ENCODE results near the gene COG1.

DNA sequence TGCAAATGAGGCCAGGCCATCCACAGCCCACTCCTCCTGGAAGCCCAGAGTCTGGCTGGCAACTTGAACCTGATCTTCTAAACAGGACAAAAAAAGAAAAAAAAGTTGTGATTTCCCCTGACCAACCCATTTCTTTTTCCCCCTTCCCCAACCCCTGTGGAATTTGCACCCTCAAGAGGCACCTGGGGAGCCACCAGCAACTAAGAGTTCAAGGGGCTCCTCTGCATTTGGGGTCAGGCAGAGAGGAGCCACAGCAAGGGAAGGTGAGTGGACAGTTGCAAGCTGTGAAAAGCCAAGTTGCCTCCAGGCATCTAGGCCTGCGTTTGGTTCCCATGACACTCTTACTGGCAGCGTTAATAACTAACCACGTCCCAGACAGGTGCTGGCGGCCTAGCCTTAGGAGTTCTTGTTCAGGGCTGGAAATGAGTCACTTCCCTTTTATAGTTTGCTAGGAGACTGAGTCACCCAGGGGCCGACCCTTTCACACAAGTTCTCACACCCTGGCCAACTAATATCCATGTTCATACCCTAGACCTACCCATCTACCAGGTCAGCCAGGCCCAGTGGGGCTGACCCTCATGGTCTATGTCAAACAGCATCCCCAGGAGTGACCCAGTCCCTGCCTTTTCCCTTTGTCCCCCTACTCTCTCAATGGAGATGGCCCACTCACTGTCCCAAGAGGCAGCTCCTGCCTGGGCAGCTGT lies 300.3 kb downstream of the SOX9 start:
- RRBS: no CpG with 5 or more reads among the region's 5 CpGs

- RRBS: no CpG with 5 or more reads among the region's 7 CpGs
Observed at GRCh38 chr17:72514705-72515329, 394.0 kb downstream of the SOX9 start.

- RRBS: 0% methylated on average over 1 of the region's 8 CpGs
Observed at GRCh38 chr17:72567273-72568012, 446.6 kb downstream of the SOX9 start.

DNA sequence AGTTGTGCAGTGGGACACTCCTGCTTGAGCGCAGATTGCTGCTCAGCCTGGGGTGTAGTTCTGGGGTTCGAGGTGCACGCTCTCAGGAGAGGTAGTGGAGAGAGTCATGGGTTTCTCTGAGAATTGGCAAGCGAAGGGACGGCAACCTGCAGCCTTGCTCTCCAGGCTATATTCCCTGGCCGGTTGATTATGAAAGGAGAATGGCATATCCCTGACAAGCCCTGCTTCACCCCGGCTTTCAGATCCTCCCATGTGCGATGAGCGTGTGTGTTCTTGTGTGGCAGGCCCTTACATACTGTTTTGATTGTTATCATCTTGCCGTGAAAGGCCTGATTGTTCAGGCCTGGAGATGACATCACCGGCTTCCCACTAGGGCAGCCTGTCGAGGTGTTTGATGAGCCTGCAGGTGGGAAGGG lies 431.2 kb downstream of the SLC39A11 start:
- RRBS: 84% methylated on average over 2 of the region's 12 CpGs

- RRBS: no CpG with 5 or more reads among the region's 15 CpGs
Observed at GRCh38 chr17:72968674-72969299, 123.7 kb downstream of the SLC39A11 start.

DNA sequence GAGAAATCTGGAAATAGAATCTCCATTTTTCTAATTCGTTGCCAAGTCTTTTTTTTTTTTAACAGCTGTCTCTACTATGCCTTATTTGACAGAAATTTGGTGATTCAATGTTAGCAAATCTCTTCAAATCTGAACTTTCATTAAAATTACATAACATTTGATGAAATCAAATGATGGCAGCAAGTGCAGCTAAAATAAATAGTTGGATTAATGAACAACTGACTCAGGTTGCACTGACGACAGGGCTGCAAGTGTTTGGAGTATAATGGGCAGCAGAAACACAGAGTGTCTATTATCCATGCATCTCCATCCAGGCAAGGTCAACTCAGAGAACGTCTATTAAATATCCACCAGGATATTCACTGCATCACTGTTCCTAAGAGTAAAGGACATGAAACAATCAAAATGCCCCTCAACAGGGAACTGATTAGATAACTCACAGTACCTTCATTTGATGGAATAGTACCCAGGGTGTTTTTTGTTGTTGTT lies 109.8 kb downstream of the SLC39A11 start:
- RRBS: no CpG with 5 or more reads among the region's 3 CpGs

DNA sequence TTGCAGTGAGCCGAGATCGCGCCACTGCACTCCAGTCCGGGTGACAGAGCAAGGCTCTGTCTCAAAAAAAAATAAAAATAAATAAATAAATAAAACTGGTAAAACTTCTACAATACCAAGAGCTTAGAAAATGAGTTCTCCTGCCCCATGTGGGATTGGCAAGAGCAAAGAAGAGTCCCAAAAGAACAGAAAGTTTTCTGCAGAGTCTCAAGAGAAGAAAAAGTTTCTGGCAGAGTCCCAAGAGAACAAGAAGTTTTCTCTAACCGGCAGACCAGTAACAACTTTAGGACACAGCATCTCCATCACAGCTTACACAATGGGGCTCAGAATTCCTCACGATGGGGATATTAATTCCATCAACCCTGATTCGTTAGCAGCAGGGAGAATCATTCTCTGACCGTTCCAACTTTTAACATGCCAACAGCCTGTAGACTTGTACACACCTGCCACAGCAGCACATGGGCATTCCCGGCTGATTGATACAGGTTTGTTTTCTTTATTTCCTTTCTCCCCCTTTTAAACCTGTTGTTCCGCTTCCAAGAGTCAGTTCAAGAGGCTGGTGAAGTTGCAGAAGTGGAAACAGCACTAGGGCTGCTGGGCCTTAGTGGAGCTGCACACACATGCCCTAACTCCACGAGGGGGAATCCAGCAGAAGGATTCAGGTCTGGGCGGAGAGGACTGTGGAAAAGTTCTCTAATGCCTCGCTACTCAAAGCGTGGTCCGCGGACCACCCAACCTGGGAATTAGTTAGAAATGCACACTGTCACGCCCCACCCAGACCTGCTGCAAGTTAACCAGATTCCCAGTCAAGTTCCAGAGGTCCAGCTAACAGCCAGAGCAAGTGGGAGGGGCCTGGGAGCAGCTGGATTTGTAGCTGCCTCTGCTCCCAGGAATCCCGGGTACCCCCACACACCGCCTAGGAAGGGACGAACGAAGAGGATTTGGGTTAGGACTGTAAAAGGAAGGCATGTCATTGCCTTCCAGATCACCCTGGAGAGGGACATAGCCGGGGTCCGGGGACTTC lies 795 bp downstream of the SLC39A11 start:
- RRBS: 0% methylated on average over 3 of the region's 23 CpGs

DNA sequence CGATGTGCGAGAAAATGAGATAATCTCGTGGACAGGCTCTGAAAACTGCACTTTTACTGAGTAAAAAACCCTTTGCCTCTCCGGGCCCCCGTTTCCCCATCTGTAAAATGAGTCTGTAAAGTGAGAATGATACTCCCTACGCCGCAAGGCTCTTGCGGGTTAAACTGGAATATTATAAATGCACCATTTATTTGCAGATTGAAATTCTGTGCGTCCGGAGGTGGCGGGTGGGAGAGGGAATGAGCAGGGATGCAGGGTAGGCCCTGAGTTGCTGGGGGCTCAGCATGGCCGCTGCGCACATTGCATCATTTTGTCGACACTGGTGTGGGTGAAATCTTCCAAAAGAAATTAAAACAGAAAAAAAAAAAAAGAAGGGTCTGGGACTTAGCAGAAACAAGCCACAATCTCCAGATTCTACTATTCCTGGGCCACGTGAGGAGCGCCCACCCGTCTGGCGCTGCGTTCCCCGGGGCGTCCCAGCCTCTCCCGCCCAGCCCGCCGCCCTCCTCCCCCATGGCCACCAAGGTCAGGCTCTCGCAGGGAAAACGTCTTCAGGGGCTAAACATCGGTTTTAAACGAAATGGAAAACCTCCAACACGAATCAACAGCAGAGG lies 910 bp upstream of the COG1 start:
- RRBS: no CpG with 5 or more reads among the region's 29 CpGs

DNA sequence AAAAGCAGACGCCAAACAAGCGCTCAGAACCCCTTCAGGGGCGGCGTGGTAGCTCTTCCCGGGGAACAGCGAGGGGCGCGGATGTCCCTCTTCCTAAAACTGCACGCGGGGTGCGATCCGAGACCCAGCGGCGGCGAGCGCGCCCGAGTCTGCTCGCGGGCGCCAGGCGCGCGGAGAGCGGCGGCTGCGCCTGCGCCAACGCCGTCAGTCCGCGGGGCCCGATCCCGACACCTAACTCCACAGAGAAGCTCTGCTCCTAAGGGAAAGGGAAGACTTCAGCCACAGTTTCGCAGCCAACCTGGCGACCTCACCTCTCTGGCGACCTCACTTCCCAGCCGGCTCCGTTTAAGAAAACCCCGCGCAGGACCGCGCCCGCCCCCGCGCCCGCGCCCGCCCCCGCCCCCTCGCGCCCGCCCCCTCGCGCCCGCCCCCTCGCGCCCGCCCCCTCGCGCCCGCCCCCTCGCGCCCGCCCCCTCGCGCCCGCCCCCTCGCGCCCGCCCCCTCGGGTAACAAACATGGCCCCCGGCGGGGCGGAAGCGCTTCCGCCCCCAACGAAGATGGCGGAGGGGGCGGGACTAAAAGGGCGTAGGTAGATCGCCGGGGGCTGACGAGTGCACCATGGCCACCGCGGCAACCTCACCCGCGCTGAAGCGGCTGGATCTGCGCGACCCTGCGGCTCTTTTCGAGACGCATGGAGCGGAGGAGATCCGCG lies at the start of gene COG1:
Gene COG1 (plus strand): TSS at position 604 of the 712 bp plus-strand sequence.
- RRBS: 2% methylated on average over 20 of the region's 97 CpGs

GRCh38 chr17:73351185-73351500 lies 39.3 kb upstream of the CDC42EP4 start:
- RRBS: no CpG with 5 or more reads among the region's 7 CpGs

GRCh38 chr17:73476867-73477365 lies 165.1 kb upstream of the CDC42EP4 start:
- RRBS: no CpG with 5 or more reads among the region's 16 CpGs

DNA sequence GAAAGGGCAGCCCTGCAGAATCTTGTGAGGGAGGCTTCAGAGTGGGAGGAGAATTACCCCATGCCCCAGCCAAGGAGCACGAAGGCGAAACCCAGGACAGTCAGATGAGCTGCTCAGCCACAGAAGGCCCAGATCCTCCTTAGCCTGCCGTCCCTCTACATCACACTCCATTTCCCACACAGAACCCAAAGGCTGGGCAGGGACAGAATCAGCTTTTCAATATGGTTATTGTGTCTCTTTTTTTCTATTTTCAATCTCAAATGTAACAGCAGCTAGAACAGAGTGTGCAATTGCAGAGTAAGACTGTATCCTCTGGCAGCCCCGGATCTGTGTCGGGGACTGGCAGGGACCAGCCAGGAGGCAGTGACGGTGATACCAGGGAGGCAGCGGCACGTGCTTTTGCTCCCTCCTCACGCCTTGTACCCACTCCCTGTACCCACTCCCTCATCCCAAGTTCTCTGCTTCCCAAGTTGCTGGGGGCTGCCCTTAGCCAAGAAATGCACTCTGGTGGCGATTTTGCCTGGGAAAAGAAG lies 3.8 kb upstream of the SDK2 start:
- RRBS: no CpG with 5 or more reads among the region's 10 CpGs

- RRBS: no CpG with 5 or more reads among the region's 10 CpGs
Observed at GRCh38 chr17:74042651-74043313, 160.7 kb upstream of the RPL38 start.

- RRBS: no CpG with 5 or more reads among the region's 9 CpGs
Observed at GRCh38 chr17:74163469-74163918, 40.0 kb upstream of the RPL38 start.

DNA sequence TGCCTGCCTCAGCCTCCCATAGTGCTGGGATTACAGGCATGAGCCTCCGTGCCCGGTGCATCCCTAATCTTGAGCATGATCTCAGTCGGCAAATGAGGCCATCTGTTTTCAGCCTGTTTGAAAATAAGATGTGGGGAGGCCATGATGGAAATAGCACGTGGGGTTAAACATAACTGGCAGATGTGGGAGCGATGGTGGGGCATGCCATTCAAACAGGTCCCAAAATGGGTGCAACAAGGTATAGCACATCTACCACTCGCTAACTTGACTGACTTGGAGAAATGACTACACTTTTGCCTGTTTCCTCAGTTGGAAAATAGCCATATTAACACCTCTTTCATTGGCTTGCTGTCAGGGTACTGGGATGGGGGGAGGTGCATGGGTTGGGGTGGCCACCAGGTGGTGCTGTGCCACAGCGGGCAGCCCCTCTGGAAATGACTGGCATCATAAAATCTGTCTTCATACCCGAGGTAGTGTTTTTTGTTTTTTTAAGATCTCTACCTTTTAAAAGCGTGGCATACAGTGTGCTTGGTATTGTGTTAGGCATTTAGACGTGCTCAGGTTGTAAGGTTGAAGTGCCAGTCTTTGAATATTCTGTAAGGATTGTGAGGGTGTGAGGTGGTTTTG lies 3.1 kb upstream of the TTYH2 start:
- RRBS: no CpG with 5 or more reads among the region's 10 CpGs

DNA sequence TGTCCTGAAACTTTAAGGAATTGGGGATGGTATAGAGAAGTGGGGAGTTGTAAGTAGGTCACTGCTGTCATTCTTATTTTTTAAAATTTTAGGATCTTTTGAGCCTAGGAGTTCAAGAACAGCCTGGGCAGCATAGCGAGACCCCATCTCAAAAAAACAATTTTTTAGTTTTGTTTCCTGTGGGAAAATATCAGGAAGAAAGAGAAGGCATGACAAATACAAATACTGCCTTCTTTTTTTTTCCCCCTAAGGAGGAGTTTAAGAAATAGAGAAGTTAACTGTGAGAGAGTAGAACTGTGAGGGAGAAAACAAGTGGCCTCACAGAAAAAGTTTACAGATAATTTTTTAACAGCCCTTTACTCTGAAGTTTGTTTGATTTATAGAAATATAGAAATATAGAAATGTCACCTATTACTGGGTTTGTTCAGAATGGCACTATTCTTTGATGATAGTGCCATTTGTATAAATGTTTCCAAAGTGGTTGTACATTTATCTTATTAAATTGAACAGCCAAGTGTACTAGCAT lies 21.1 kb downstream of the TTYH2 start:
- RRBS: no CpG with 5 or more reads among the region's 1 CpG

- RRBS: 44% methylated on average over 4 of the region's 20 CpGs
Observed at GRCh38 chr17:74245158-74245777, 28.8 kb upstream of the DNAI2 start.

DNA sequence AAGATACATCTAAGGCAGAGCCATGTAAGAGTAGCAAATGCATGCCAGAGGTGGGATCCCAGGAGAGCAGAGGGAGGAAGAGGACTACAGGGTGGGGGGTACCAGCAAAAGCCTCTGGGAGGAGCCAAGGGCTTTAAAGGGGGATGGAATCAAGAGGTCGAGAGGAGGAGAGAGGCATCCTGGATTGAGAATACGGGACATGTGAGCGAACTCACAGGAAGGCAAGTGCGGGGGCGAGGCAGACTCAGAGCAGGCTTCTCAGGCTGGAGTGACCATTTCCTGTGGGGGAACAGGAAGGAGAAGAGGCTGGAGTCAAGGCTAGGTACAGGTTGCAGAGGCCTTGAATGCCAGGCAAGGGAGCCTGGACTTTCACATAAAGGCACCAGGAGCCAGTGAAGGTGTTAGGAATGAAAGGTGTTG lies 5.5 kb upstream of the GPRC5C start:
- RRBS: no CpG with 5 or more reads among the region's 5 CpGs

DNA sequence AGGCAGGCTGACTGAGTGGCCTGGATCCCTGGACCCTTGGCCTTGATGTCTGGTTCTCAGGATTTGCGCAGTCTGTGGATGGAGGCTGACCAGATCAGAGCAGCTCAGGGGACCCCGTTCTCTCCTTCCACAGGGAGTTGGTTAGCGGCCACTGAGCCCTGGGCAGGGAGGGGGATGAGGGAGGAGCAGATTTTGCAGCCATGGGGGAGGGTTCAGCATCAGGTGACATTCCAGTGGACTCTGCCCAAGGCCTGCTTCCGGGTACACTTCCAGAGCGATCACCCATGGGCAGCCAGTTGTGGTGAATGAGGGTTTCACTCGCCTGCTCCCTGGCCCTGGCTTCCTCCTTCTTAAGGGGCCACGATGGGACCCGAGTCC lies 4.9 kb upstream of the GPRC5C start:
- RRBS: no CpG with 5 or more reads among the region's 8 CpGs

- RRBS: no CpG with 5 or more reads among the region's 10 CpGs
Observed at GRCh38 chr17:74431561-74431665, 475 bp upstream of the GPRC5C start.

All from GM19240 (cell line).